Iris pigment epithelial cell (primary cell): Measurements from ENCODE around the genes GNPTG and TELO2.

GRCh38 chr16:990570-991453 lies 9.2 kb downstream of the SOX8 start:
- RRBS: 59% methylated on average over 25 of the region's 43 CpGs

- RRBS: 20% methylated on average over 17 of the region's 28 CpGs
Measured at GRCh38 chr16:1090162-1090802, 5.8 kb downstream of the C1QTNF8 start.

DNA sequence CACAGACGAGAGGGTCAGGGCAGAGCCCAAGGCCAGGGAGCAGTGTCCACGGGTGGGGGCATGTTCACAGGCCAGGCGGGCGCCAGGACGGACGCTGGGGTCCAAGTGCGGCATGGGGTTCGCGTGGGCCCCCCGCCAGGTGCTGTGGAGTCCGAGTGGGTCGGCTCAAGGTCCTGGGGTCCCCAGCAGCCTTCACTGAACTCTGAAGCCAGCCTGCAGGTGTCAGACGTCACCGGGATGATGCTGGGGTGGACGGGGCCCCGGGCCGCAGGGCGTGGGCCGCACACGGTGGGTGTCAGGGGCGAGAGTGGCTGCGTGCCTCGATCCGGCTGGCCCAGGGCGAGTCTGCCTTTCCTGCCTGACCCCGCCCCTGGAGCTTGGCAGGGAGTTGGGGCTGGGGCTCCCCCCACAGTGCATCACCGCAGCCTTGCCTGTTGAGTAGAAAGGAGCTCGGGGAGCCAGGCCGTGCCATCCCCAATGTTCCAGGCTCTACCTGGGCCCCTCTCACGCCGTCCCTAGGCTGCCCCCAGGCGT lies 19.0 kb downstream of the CACNA1H start:
- RRBS: 91% methylated on average over 9 of the region's 32 CpGs

- RRBS: 69% methylated on average over 2 of the region's 35 CpGs
Measured at GRCh38 chr16:1195165-1195841, 29.8 kb downstream of the TPSG1 start.

DNA sequence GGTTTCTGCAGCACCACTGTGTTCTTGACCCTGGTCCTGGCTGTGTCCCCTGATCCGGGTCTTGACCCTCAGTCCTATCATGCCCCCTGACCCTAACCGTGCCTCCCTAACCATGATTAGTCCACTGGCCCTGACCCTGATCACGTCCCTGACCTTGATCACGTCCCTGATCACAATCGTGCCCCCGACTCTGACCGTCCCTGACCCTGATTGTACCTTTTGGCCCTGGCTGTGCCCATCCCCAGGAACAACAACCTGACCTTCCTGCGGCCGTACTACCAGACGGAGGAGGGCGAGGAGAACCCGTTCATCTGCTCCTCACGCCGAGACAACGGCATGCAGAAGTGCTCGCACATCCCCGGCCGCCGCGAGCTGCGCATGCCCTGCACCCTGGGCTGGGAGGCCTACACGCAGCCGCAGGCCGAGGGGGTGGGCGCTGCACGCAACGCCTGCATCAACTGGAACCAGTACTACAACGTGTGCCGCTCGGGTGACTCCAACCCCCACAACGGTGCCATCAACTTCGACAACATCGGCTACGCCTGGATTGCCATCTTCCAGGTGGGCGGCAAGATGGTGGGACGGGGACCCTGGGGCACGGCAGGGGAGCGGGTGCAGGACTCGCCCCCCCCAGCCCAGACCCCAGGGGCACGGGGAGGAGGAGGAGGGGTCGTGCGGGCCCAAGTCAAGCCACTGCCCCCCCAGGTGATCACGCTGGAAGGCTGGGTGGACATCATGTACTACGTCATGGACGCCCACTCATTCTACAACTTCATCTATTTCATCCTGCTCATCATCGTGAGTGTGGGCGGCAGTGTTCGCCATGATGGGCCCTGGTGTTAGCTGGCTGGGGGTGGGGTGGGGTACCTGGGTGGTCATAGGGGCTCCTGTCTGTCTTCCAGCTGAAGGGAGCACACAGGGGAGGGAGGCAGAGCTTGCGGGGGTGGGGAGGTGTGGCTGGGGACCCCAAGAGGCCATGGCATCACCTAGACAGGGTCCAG lies 24.8 kb downstream of the TPSG1 start:
- RRBS: no CpG with 5 or more reads among the region's 49 CpGs

DNA sequence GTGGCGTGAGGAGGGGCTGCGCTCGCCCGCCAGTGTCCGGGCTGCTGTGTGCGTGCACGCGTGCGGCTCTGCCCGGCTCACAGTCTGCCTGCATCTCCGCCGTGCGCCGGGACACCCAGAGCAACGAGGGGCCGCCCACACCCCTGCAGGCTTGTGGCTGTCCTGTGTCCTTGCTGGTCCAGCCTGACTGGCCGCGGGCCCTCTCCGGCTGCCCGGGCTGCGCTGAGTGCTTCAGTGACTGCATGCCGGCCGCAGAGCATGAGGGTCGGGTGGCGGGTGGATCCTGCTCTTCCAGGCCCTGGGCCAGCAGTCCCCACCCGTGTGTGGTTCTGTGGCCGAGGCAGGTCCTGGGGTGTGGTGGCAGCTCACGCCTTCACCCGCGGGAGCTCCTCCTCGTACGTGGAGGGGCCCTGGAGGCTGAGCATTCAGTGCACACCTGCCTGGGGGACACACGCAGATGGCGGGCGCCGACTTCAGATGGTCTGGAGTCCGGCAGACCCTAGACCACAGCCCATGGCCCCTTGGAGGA lies 12.3 kb downstream of the TPSG1 start:
- RRBS: 95% methylated on average over 13 of the region's 37 CpGs

DNA sequence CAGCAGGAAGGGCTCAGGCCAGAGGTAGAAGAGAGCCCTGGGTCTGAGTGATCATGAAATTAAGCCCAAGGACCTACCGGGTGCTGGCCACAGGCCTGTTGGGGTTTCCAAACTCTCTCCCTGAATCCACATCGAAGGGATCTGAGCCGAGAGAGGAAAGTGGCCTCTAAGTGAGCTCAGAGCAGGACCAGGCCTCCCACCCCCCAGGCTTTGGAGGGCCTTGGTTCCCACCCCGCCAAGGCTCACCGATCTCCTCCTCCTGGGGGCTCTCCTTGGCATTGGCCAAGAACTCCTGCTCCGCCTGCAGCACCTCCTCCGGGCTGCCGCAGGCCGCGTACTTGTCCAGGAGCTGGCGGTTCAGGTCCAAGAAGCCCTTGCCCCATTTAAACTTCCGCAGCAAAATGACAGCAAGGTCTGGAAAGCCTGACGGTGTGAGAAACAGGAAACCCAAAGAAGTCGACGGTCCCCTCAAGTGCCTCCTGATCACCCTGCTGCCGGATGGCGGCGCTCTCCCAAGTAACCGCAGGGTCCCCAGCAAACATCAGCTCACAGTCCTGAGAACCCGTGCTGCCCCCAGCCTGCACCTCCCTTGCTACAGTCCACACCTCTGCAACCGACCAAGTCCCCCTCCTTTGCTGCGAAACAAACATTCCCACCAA lies 1.7 kb downstream of the TSR3 start:
- RRBS: no CpG with 5 or more reads among the region's 22 CpGs

DNA sequence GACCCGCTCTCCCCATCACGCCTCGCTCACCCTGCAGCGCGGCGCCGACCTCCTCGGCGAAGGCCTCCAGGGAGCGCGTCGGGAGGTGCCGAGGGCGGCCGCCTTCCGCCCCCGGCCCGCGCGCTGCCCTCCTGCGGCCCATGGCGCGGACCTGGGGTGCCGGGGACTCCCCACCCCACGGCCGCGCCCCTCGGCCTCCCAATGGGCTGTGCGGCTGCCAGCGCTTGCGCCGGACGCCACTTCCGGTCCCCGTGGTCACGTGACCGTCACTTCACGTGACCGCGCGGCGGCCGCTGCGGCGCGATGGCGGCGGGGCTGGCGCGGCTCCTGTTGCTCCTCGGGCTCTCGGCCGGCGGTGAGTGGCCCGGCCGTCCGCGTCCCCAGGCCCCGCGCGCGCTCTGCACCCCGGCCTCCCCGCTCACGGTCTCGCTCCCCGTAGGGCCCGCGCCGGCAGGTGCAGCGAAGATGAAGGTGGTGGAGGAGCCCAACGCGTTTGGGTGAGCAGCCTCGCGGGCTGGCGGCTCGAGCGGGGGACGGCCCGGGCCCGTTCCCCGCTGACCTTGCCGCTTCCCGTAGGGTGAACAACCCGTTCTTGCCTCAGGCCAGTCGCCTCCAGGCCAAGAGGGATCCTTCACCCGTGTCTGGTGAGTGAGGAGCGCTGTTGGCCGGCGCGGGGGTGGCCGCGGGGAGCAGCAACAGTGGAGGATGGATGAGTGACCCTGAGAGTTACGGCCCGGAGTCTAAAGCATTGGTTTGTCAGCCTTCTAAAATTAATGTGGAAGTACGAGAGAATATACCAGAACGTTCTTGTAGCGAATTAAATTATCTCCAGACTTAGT lies at the start of gene GNPTG:
TSS of gene GNPTG (plus strand) at position 269 of the 839 bp plus-strand sequence.
- RRBS: 2% methylated on average over 47 of the region's 98 CpGs

GRCh38 chr16:1450110-1451070 lies 6.0 kb upstream of the CCDC154 start:
- RRBS: 81% methylated on average over 12 of the region's 52 CpGs

- RRBS: no CpG with 5 or more reads among the region's 44 CpGs
Measured at GRCh38 chr16:1452267-1453130, 8.1 kb upstream of the CCDC154 start.

DNA sequence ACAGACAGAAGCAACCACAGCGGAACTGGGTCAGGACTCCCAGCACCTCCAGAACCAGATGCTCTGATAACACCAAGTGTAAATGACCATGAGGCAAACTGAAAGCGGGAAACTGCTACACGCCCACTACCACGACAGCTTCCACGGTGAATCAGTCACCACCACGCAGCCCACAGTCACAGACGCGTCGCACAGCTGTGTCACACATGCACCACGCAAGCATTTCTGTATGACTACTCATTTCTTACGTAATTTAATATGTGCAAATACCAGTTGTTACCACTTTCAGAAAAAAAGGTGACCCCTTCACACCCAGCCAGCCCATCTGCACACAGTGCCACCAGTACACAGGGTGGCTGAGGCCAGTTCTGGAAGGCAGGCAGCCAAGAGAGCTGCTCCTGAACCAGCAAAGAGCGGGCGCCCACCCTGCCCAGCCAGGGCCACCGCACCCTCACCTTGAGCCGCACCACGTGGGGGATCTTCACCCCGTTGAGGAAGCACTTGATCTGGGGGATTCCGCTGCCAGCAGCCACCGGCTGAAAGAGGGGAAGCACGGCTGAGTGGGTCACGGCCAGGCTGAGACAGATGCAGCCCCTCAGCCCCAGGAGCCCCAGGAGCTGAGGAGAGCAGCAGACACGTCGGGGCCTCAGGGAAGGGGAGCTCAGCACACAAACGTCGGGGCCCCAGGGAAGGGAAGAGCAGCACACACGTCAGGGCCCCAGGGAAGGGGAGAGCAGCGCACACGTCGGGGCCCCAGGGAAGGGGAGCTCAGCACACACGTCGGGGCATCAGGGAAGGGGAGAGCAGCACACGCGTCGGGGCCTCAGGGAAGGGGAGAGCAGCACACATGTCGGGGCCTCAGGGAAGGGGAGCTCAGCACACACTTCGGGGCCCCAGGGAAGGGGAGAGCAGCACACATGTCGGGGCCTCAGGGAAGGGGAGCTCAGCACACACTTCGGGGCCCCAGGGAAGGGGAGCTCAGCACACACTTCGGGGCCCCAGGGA lies 14.6 kb upstream of the CCDC154 start:
- RRBS: no CpG with 5 or more reads among the region's 39 CpGs

- RRBS: 4% methylated on average over 32 of the region's 89 CpGs
Measured at GRCh38 chr16:1492783-1493703, at the start of gene TELO2. TSS of gene TELO2 (plus strand) at chr16:1493360.

DNA sequence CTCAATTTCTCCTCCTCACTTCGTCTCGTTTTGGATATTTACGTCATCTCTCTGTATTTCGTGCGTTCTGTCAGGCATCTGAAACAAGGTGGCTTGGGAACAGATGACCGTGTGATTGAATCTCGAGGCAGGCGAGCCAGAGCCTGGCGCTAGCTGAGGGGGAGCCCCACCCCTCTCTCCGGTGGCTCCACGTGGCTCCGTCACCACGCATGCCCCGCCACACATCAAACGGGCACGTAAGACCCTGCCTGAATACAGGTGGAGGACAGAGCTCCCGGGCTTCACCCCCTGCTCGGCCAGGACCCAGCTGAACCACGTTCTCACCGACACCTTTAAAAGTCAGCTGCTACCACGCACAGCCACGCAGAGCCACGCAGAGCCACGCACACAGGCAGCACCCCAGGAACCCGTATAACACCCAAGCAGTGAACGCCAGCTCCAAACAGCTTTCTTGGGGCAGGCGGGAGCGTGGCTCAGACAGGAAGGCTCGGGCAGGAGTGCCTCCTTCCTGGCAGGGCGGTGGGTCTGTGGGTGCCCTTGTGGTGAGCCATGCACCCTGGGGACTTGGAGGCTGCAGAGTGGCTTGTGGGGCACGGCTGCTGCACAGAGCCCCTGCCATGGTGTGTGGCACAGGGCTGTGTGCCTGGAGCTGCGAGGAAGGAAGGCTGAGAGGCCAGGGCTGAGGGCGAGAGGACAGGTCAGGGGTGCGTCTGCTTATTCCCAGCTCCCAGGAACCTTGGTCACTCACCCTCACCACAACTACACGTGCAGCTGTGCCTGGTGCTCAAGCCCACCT lies 4.4 kb downstream of the TMEM204 start:
- RRBS: 91% methylated on average over 5 of the region's 35 CpGs

DNA sequence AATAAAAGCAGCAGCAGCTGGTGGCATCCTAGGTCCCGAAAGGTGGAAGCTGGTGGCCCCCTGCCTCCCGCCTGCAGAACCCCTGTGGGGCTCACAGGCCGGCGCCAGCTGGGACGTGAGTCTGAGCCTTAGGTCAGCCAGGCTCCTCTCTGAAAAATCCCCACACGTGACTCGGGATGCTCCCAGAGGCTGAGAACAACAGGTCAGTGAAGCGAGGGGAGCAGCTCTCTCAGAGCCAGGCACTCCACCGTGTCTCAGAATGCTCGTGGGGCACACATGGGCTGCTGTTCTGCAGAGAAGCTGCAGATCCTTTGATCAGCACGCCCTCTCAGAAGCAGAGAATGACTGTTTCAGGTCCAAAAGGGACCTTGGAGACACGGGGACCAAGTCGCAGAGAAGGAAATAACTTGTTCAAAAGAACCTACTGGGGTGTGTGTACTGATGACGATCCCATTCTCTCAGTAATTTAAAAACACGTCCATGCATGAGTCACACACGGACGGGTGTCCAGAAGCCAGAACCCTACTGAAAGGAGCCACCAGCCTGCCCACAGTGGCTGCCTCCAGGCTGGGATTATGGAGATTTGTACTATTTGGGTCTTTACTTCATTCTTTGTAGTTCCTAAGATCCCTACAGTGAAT lies 27.6 kb downstream of the TMEM204 start:
- RRBS: no CpG with 5 or more reads among the region's 17 CpGs

GRCh38 chr16:1571253-1571772 lies 37.8 kb downstream of the TMEM204 start:
- RRBS: no CpG with 5 or more reads among the region's 8 CpGs

DNA sequence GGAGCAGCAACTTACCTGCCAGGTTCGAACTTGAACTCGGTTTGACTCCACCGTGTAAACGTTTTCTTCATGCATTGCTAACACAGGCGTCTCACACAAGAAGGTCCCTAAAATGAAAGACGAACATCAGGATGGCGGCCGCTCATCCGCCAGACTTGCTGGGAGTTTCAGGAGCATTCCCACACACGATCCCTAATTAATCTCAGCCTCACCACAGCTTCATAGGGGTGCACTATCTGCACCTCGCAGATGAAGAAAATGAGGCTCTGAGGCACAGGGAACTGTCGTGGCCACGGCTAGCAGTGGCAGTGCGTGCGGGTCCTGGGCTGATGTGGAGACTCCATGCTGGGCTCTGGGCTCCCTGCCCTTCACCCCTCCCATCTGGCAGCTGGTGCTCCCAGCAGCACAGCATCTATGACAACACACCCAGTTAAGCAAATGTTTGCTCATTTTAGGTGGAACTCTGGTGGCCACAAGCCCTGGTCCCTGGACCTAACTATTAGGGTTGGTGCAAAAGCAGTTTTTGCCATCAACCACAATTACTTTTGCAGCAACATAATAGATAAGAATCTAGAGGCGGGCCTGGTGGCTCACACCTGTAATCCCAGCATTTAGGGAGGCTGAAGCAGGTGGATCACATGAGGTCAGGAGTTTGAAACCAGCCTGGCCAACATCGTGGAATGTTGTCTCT lies 31.0 kb downstream of the IFT140 start:
- RRBS: no CpG with 5 or more reads among the region's 17 CpGs

DNA sequence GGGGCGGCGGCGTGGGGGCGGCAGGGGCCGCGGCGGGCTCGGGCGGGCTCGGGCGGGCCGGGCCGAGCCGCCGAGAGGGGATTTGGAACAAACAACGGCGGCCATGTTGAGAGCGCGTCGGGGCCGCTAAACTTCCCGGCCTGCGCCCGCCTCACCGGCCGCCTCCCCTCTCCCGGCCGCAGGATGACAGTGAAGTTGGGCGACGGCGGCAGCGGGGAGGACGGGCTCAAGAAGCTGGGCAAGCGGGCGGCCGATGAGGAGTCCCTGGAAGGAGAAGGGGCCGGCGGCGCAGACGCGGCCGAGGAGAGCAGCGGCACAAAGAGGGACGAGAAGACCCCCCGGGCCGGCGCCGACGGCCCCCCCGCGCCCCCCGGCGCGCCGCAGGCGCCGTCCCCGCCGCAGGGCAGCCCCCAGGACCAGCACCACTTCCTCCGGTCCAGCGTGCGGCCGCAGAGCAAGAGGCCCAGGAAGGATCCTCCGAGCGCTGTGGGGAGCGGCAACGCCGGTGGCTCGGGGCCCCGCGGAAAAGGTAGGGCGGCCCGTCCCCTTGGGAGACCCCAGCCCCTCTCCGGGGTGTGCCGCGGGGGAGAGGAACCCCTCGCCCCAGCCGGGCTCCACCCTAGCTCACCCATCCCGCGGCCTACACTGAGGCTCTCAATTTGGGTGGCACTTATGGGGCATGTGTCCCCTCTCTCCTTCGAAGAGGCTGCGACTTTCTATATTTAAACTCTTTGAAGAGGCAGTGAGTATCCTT lies 2.5 kb downstream of the CRAMP1 start:
- RRBS: 3% methylated on average over 56 of the region's 82 CpGs

- RRBS: no CpG with 5 or more reads among the region's 8 CpGs
Measured at GRCh38 chr16:1650817-1651308, 27.2 kb upstream of the JPT2 start.

GRCh38 chr16:1767732-1768426 lies 3.5 kb downstream of the NME3 start:
- RRBS: no CpG with 5 or more reads among the region's 30 CpGs

DNA sequence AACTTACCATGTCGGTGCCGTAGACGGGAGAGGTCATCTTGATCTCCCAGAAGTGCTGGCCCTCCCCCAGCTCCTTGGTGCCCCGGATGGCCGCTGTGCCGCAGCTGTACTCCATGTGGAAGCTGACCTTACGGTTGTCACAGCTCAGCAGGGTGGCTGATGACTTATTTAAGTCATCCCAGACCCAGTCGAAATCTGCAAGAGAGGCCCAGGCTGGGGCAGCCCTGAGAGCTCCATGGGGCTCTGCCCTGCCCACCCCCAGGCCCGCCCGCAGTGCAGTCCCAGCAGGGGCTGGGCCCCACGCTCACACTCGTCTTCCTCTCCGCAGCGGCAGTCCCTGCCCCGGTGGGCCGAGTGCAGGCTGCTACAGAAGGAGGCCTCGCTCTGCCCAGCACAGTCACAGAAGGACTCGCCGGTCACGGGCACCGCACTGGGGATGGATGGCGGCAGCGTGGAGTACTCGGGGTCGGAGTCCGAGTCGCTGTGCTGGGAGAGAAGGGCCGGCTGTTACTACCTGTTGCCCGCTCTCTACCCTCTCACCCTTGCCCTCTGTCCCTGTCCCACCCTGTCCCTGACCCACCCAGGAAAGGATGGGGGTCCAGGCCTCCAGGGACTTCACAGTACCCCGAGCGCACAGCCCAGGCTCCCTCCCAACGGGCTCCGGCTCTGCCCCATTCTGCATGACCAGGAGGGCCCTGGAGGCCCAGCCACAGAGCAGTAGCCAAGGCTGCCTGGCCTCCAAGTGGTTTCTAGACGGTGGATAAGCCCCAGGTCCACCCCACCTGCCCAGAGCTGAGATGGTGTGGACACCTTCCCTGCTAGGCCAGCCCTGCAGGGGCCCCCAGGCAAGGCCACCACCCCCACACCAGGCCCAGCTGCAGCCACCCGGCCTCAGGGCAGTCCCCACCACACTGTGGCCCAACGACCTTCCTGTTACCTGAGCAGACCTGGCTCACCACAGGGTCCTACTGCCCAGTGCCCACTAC lies 4.0 kb downstream of the SPSB3 start:
- RRBS: 92% methylated on average over 5 of the region's 36 CpGs